ENCODE results near the genes RPS6KA5 and NDUFB1.

- RRBS = no CpG with 5 or more reads among the region's 5 CpGs
These were observed 173.8 kb downstream of the TTC7B start for GRCh38 chr14:90642124-90643069.

DNA sequence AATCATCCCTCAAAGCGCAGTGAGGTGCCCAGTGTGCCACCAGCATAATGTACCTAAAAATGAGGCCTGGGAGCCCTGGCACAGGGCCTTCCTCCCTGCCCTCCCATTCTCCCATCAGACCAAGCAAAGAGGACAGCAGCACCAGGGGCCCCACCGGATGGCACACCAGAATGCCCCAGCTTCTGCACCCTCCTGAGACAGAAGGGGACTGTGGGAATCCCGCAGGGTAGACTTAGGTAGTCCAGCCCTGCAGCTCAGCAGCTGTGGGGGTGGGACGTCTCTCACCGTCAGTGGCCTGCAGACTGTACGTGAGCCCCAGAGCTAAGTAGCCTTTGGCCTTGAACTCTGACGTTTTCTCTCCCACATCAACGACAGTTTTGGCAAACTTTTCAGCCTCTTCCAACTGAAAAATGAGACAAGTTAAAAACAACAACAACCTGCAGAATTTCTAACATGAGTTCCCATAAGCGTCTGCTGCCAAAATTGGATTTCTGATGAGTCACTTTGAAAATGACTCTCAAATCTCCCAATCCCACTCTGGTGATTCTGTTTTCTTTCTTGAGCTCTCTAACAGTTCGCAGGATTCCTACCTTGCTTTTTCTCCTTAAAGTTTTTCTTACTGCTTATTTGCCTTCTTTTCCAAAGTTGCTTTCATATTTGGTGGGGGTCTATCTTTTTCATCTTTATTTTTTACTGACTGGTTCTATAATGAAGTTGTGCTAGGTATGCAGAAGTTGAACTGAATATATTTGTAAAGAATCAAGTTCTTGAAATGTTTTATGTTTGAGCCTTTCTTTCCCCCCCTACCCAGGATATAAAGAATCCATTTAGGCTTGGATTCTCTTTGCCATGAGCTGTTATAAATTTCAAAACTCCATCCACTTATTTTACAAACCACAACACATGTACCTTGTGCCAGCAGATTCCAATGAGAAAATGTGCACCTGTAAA lies 161.2 kb downstream of the TTC7B start:
- RRBS = no CpG with 5 or more reads among the region's 10 CpGs

DNA sequence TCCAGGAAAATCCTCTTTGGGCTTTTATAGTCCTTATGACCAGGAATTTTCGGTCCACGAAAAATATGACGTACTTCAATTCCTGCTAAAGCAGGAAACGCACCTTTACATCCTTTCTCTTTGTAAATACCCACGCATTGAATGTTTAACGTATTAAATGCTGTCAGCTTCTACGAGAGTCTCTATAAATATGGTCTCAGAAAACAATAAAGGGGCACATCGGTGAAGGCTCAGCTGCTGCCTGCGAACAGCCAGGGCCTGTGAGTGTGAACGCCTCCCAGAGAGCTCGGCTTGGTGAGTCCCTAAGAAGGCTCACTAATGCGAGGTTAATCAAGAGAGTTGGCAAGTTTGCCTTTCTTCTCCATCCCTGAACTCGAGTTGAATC lies 58.4 kb downstream of the TTC7B start:
- RRBS = no CpG with 5 or more reads among the region's 13 CpGs

DNA sequence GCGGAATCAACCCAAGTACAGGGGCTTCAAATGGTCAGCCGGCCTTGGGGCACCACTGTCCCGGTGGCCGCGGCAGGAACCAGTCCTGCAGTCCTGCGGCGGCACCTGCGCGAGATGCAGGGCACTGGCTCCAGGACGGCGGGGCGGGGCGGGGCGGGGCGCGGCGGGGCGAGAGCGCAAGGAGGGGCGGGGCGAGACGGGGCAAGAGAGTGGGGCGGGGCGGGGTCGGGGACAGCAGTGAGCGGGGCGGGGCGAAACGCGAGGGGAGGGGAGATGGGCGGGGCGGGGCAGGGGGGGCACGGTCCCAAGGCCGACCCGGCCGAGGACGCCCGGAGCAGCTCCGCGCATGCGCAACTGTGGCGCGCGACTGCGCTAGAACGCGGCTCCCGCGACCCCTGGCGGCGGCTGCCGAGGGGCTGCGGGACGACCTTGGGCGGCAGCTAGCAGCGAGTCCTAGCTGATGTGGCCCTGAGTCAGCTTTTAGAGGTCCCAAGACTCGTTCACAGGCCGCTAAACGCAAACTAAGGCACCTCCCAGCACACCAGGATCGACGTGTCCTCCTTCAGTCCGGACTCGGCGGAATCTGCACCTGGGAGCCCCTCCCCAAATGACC lies 57.9 kb downstream of the TTC7B start:
- RRBS = no CpG with 5 or more reads among the region's 64 CpGs

- RRBS = no CpG with 5 or more reads among the region's 22 CpGs
These were observed 57.0 kb downstream of the TTC7B start for GRCh38 chr14:90758800-90760088.

- RRBS = no CpG with 5 or more reads among the region's 13 CpGs
These were observed 30.8 kb downstream of the TTC7B start for GRCh38 chr14:90785264-90786013.

GRCh38 chr14:91059918-91060784 lies at the start of gene RPS6KA5:
TSS of gene RPS6KA5 (minus strand) at chr14:91060641.
- RRBS = 2% methylated on average over 6 of the region's 112 CpGs

- RRBS = no CpG with 5 or more reads among the region's 6 CpGs
These were observed 5.2 kb upstream of the GPR68 start for GRCh38 chr14:91249686-91250102.

DNA sequence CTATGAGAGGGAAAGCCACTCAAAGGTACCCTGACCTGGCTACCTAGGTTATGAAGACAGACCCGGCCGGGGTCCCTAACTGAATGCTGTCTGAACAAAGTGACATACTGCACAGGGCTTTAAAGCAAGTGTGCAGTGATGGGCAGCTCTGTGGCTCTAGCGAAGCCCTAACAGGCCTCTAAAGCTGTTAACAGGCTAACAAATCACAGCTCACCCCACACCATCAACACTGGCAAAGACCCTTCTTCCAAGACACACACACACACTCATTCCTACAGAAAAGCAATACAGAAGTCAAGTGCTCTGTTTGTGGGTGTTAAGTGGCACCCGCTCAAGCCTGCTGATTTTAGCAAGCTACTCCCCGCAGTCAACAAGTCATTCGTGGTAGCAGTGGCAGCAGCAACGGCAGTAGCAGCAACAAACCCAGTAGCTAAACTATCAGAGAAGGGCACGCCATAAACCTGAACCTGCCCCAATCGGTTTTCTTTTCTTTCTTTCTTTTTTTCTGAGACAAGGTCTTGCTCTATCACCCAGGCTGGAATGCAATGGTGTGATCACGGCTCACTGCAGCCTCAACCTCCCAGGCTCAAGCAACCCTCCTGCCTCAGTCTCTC lies 80.7 kb upstream of the GPR68 start:
- RRBS = no CpG with 5 or more reads among the region's 10 CpGs

DNA sequence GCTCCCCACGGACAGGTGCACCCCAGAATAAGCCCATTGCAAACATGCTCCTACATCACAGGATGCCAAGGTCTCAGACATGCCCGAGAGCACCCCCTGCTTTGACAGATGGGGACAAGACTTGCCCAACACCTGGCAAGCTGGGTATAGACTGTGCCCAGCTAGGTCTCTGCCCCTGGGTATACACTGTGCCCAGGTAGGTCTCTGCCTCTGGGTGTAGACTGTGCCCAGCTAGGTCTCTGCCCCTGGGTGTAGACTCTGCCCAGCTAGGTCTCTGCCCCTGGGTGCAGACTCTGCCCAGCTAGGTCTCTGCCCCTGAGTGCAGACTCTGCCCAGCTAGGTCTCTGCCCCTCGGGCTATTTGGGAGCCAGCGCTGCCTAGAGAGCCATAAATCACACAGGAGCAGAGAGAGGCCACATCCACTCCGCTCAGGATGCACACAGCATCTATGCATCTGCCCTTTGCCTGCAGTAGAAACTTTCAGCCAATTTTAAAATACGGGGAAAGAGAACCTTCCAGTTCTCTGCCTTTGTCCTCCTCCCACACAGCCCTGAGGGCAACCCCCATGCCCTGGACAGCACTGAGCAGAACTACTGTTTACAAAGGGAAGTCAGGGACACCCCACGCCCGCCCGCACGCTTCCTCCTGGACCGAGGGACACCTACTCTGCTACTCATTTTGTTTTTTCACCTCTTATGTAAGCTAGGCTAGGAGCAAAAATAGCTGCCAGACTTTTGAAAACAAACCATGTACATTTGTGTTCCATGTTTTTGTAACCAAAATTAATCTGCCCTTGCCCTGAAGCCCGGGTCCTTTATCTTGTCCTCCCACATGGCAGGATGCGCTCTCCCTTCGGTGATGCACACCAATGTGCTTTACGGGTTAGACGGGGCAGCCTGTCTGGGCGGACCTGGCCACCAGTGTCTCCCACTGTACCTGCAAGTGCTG lies 85.6 kb downstream of the CCDC88C start:
- RRBS = no CpG with 5 or more reads among the region's 17 CpGs

- RRBS = no CpG with 5 or more reads among the region's 35 CpGs
These were observed 62.4 kb downstream of the CCDC88C start for GRCh38 chr14:91354798-91356091.

GRCh38 chr14:91397878-91398523 lies 19.6 kb downstream of the CCDC88C start:
- RRBS = no CpG with 5 or more reads among the region's 9 CpGs

GRCh38 chr14:91877403-91877852 lies 10.1 kb upstream of the TC2N start:
- RRBS = no CpG with 5 or more reads among the region's 12 CpGs

DNA sequence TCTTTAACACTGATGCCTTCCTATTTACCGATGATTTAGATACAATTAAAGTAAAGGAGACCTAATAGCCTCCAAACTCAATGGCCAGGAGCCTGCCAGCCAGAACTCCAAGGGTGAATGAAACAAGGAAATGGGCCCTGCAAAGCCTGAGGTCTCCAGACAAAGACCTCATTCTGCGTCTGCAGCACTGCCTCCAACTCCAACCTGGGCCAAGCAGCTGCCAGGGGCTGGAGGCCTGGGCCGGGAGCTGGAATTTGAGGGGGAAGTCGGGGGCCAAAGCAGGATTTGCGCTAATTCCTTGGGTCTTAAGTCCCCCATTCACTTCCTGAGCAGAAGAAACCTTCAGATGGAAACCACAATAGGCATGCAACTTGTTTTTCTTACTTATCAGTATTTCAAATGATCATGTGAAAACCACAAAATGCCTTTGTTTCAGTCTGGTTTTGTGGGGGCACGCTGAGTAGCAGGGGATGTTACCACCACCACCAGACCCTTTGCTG lies 22.9 kb upstream of the TC2N start:
- RRBS = no CpG with 5 or more reads among the region's 6 CpGs

DNA sequence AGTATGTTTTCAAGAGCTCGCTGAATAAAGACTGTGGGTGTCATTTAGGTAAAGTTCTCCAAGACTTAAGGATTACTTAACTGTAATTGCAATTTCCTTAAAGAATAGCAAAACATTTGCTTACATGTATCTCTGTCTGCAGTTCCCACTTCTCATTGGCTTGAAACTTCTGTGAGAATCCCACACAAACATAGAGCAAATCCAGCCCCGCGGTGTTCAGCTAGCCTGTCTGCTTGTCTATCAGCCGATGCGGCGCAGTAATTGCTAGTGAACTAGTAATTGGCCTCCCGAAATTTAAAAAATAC lies 955 bp downstream of the FBLN5 start:
- RRBS = no CpG with 5 or more reads among the region's 7 CpGs

- RRBS = under 1% methylated on average over 16 of the region's 37 CpGs
These were observed 384 bp upstream of the FBLN5 start for GRCh38 chr14:91947759-91948397.

- RRBS = no CpG with 5 or more reads among the region's 8 CpGs
These were observed 825 bp upstream of the TRIP11 start for GRCh38 chr14:92040614-92041154.

GRCh38 chr14:92120889-92121767 lies at the start of gene NDUFB1:
TSS of gene NDUFB1 (minus strand) at chr14:92121706.
- RRBS = 2% methylated on average over 15 of the region's 61 CpGs

- RRBS = no CpG with 5 or more reads among the region's 2 CpGs
These were observed 33.3 kb downstream of the CPSF2 start for GRCh38 chr14:92155025-92155564.

DNA sequence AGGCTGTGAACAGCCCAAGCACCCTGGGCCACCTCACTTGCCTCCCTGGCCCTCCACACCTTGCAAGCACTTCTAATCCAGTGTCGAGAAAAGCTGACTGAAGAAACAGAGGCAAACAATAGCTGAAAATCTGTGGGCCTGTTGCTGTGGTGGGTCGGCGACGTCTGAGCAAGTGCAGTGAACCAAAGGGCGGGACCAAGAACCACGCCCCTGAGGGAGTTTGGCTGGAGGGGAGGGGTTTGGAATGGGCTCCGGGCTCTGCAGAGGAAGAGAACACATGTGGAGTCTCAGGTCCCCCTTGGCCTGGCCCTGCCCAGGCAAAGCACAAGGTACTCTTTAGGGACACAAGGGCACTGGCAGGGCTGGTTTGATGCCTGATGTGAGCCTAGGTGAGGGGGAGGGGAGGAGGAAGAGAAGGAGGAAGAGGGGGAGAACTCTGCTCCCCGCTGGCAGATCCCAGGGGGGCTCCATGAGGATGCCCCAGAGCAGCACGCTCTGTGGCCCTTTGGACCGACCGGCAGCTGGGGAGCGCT lies 85.3 kb downstream of the CPSF2 start:
- RRBS = no CpG with 5 or more reads among the region's 12 CpGs